GM23248 (cell line): ENCODE measurements around the genes TBK1, GNS and WIF1.

GRCh38 chr12:64146702-64147880 lies 75.0 kb downstream of the KICS2 start:
- RAMPAGE, long total RNA: no peak

GRCh38 chr12:64181250-64182364 lies 40.5 kb downstream of the KICS2 start:
- RAMPAGE, long total RNA: no peak

GRCh38 chr12:64451668-64452685 lies at the start of gene TBK1:
Gene TBK1 (plus strand): TSS chr12:64452120.
- RAMPAGE, long total RNA: start-site peak on the plus strand at chr12:64452101-64452140, 127 and 429 reads in 2 replicates

DNA sequence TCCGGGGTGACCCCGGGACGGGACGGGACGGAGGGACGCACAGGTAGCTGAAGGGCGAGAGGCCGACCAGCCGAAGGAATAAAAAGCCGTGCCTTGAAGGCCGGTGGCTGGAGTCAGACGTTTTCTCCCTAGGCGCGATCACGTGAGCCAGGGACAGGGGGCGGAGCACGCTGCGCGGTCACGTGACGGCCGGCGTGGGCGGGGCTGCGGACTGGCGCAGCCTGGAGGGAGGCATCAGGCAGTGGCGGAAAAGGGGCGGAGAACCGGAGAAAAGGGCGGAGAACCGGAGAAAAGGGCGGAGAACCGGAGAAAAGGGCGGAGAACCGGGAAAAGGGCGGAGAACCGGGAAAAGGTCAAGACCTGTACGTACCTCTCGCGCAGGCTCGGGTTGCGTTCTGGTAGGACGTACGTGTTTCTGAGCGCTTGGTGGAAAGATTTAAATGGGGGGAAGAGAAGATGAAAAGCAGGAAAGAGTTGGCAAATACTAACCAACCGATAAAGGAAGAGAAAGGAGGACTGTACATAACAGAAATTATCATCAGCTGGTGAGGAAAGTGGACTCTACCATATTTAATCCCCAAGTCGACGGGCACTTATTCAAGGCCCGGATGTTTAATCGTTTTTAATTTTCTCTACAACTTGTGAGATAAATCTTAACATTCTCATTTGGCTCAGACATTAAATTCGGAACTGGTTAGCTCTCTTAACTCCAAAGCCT lies at the start of gene GNS:
TSS of gene GNS (minus strand) at position 119 of the 718 bp plus-strand sequence.
- RAMPAGE, long total RNA: no peak

GRCh38 chr12:64781819-64782186 lies 22.6 kb upstream of the GNS start:
- RAMPAGE, long total RNA: no peak

DNA sequence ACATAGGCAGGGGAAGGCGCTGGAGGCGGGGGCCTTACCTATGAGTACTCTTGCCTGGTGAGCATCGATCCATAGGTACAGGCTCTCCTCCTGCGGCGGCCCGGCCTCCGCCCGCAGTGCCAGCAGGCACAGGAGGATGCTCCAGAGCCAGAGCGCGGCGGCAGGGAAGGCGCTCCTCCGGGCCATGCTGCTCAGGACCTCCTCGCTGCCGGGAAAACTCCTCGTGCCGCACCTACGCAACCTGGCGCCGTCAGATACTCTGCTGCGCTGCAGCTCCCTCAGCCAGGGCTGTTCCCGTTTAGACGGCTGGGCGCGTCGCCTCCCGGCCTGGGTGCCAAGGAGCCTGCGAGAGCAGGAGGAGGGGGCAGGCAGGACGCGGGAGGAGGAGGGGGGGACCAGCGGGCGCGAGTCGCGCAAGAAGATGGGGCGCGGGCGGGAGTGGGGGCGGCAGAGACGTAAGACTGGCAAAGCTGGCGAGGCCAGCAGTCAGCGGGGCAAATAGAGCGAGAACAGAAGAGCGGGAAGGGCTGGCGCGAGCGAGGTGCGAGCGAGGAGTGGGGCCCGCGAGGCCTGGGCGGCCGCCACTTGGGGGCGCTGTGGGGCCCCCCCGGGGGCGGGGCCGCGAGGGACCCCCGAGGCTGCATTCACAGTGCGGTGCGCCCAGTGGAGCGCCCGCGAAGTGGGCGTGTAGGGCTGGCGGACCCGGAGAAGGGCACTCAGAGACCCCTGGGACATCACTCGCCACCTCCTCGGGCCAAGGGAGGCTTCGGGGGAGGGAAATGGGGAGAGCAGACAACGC lies at the start of gene WIF1:
TSS of gene WIF1 (minus strand) at position 300 of the 799 bp plus-strand sequence.
- RAMPAGE, long total RNA: no peak

GRCh38 chr12:65170787-65171232 lies 1.4 kb downstream of the LEMD3 start:
- RAMPAGE, long total RNA: no peak

- RAMPAGE, long total RNA: no peak
These were observed 2.3 kb downstream of the LEMD3 start for GRCh38 chr12:65171601-65172146.

GRCh38 chr12:65279198-65279759 lies 796 bp downstream of the MSRB3 start:
- RAMPAGE, long total RNA: no peak

- RAMPAGE, long total RNA: no peak
These were observed 220.8 kb upstream of the HMGA2 start for GRCh38 chr12:65603350-65604053.

GRCh38 chr12:65729309-65729764 lies 94.9 kb upstream of the HMGA2 start:
- RAMPAGE, long total RNA: no peak

DNA sequence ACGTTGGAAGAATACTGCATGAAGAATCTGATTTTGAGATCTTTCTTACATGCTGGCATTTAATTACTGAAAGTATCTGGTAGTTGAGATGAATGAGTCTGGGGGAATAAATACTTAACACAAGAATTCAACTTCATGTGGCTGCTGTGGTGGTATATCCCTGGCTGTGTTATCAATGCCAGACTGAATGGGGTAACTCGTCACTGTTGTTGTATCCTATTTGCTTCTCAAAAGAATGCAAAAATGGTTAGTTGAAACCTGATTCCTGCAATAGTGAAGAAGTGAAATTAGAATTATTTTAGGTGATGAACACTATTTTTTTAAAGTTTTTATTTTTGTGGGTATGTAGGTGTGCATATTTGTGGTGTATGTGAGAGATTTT lies 72.5 kb downstream of the HMGA2 start:
- RAMPAGE, long total RNA: no peak

DNA sequence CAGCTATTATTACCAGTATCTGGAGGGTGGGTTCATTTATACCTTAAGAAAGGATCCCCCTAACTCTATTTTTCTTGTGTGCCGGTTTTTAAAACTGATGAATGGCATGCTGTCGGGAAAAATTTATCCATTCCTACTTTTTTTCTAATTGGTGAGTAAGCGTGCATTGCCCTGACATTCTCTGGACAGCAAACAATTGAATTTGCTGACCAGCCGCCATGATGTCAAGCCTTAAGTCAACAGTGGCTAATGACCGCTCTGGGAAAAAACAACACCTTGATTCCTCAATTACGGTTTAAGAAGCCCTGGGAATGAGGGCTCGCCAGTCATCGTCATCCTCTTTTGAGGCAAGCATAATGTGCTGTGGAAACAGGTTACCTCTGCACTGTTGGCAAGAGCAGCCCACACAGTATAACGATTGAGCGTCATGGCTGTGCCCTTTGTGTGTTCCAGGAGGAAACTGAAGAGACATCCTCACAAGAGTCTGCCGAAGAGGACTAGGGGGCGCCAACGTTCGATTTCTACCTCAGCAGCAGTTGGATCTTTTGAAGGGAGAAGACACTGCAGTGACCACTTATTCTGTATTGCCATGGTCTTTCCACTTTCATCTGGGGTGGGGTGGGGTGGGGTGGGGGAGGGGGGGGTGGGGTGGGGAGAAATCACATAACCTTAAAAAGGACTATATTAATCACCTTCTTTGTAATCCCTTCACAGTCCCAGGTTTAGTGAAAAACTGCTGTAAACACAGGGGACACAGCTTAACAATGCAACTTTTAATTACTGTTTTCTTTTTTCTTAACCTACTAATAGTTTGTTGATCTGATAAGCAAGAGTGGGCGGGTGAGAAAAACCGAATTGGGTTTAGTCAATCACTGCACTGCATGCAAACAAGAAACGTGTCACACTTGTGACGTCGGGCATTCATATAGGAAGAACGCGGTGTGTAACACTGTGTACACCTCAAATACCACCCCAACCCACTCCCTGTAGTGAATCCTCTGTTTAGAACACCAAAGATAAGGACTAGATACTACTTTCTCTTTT lies 138.8 kb downstream of the HMGA2 start:
- RAMPAGE, long total RNA: no peak

DNA sequence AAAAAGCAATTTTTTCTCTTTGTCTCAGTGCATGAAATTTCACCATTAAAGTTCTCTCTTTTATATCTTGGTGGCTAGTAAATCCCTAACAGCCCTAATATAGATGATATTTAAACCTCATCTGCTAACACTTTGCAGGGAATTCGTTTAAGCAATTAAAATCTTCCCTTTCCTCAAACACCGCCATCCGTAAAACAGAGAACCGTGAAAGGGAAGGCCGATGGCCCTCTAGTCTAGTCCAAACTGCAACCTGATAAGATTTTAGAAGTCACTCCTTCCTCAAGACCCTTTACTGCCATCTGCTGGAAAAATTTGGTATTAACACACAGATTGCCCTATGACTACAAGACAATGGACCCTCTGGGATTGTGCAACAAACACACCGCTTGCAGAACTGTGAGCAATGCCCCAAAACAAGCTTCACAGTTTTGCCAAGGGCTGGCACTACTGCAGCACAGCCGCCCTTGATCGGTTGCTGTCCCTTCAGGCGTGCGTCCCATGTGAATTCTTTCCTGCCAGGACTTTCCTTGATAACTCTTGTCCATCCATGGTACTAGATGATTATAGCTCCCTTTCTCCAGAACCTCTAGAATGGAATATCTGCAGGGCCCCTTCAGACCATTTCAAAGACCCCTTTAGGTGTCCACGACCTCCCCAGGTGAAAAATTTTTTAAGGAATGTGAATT lies 23.1 kb downstream of the LLPH start:
- RAMPAGE, long total RNA: no peak

DNA sequence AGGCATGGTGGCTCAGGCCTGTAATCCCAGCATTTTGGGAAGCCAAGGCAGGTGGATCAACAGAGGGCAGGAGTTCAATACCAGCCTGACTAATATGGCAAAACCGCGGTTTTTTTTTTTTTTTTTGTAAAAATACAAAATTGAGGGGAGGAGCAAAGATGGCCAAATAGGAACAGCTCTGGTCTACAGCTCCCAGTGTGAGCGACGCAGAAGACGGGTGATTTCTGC lies 100.8 kb downstream of the GRIP1 start:
- RAMPAGE, long total RNA: no peak

GRCh38 chr12:67023523-67024470 lies 245.4 kb upstream of the CAND1 start:
- RAMPAGE, long total RNA: no peak

- RAMPAGE, long total RNA: no peak
These were observed 199.5 kb upstream of the CAND1 start for GRCh38 chr12:67069478-67070209.

GRCh38 chr12:67394458-67394976 lies 125.4 kb downstream of the CAND1 start:
- RAMPAGE, long total RNA: no peak

GRCh38 chr12:67458279-67458661 lies 189.1 kb downstream of the CAND1 start:
- RAMPAGE, long total RNA: no peak

- RAMPAGE, long total RNA: no peak
These were observed 2.3 kb downstream of the DYRK2 start for GRCh38 chr12:67650794-67651275.